PC-3 (cell line): ENCODE results near the genes STT3A and CHEK1.

- RAMPAGE, long total RNA: no peak
Observed at GRCh38 chr11:124877131-124878182, 12.2 kb downstream of the ROBO3 start.

DNA sequence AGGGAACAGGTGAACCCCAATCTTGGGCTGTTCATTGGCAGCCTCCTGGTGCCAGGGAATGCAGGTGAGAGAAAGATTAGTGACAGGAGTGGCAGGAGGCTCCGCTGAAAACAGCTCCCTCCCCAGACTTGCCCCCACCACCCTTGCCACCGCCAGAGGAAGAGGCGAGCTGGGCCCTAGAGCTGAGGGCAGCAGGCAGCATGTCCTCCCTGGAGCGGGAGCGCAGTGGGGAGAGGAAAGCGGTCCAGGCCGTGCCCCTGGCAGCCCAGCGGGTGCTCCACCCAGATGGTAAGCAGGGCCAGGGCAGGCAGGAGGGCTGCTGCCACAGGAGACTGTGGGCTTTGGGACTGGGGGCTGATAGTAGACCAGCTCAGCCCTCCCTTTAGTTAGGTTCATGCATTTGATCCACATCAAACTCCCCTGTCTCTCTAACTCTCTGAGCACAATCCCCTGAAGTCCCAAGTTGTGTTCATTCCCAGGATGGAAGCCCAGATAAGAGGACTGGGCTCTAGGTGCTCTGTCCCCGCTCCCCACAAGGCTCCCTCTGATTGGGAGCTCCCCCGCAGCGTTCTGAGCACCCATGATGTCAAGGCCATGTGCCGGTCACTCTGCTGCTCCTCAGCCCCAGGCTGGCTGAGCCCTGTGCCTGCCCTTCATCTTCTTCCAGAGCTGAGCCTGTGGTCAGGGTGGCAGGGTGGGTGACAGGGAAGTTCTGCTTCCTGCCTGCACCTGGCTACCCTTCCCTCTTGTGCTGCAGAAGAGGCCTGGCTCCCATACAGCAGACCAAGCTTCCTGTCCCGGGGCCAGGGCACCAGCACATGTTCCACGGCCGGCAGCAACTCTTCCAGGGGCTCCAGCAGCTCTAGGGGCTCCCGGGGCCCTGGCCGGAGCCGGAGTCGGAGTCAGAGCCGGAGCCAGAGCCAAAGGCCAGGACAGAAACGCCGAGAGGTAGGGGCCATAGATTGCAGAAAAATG lies 14.7 kb downstream of the ROBO3 start:
- RAMPAGE, long total RNA: no peak

- RAMPAGE, long total RNA: no peak
Observed at GRCh38 chr11:125086629-125087131, 23.6 kb downstream of the SLC37A2 start.

- RAMPAGE, long total RNA: no peak
Observed at GRCh38 chr11:125110679-125110887, 843 bp downstream of the TMEM218 start.

DNA sequence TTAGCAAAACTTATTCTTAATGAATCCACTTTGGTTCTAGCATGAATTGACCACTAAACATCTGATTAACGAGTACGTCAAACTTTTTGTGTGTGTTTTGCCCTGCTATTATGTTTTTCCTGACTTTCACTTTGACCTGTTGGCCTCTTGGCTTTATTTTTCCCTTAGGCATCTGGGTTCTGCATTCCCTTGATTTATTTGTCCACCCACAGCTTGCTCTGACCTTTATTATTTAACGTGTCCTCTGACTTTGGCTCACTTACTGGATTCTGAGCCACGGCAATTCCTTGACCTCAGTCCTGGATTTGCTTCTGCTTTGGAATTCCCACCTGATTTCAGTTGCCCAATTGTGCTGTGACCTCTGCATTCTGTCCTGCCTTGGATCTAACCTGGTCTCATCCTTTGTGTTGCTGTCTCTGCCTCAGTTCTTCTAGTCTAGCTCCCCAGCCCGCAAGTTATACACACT lies 12.1 kb upstream of the TMEM218 start:
- RAMPAGE, long total RNA: no peak

- RAMPAGE, long total RNA: no peak
Observed at GRCh38 chr11:125166263-125167140, 2.0 kb downstream of the PKNOX2 start.

DNA sequence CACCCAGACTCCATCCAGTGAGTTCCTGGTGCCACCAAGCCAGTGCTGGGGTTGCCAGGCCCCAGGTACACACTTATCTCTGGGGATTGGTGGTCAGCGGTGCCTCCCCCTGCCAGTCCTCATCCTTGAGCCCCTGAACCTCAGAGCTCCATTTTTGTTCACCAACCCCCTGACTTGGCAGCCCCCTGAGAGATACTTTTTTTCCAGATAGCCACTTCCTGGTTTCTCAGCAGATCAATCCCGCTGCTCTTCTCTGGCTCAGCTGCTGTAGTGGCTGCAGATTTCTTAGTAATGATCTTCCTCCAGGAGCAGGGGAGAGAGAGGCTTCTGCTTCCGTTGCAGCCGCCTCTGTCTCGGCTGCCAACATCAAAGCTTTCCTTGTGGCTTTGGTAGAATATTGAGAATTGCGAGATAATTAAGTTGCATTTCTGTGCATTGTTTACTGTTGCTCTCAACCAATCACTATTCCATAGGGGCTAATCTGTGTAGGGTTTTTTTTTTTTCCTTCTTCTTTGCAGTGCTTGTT lies 92.0 kb downstream of the PKNOX2 start:
- RAMPAGE, long total RNA: no peak

- RAMPAGE, long total RNA: start-site peak on the plus strand at chr11:125592842-125592890, 230 and 815 reads in 2 replicates
Observed at GRCh38 chr11:125592786-125593865, at the start of gene STT3A. STT3A (plus strand) TSS chr11:125592852.

GRCh38 chr11:125624968-125626033 lies at the start of gene CHEK1:
CHEK1 (plus strand) TSS chr11:125625163.
- RAMPAGE, long total RNA: no peak

DNA sequence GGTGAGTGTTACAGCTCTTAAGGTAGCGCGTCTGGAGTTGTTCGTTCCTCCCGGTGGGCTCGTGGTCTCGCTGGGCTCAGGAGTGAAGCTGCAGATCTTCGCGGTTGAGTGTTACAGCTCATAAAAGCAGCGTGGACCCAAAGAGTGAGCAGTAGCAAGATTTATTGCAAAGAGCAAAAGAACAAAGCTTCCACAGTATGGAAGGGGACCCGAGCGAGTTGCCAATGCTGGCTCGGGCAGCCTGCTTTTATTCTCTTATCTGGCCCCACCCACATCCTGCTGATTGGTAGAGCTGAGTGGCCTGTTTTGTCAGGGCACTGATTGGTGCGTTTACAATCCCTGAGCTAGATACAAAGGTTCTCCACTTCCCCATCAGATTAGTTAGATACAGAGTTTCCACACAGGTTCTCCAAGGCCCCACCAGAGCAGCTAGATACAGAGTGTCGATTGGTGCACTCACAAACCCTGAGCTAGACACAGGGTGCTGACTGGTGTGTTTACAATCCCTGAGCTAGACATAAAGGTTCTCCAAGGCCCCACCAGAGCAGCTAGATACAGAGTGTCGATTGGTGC lies 23.4 kb upstream of the ACRV1 start:
- RAMPAGE, long total RNA: no peak

- RAMPAGE, long total RNA: no peak
Observed at GRCh38 chr11:125925249-125925765, 20.5 kb upstream of the VSIG10L2 start.

GRCh38 chr11:125957127-125957762 lies 11.4 kb downstream of the VSIG10L2 start:
- RAMPAGE, long total RNA: no peak

GRCh38 chr11:126067908-126068107 lies 5.1 kb upstream of the CDON start:
- RAMPAGE, long total RNA: no peak

DNA sequence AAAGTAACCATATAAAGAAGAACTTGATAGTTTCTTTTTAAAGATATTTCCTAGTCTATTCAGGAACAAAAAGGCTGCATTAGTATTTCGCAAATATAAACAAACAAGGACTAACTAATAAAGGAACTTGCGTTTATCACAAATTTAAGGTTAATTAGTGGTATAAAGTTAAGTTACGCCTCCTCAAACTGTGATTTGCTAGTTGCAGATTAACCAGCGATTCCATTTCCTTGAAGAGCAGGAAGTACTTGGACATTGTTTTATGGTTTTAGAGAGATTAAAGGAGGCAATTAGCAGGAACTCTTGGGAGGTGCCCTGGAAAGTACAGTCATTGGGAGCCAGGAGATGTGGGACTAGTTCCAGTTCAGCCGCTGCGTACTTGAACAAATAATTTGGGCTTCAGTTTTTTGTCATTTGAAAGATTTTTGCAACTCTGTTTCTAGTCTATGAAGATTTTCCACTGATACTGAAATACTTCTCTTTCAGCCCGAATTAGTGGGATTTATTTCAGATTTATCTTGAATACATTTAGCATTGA lies 3.2 kb downstream of the FAM118B start:
- RAMPAGE, long total RNA: no peak

DNA sequence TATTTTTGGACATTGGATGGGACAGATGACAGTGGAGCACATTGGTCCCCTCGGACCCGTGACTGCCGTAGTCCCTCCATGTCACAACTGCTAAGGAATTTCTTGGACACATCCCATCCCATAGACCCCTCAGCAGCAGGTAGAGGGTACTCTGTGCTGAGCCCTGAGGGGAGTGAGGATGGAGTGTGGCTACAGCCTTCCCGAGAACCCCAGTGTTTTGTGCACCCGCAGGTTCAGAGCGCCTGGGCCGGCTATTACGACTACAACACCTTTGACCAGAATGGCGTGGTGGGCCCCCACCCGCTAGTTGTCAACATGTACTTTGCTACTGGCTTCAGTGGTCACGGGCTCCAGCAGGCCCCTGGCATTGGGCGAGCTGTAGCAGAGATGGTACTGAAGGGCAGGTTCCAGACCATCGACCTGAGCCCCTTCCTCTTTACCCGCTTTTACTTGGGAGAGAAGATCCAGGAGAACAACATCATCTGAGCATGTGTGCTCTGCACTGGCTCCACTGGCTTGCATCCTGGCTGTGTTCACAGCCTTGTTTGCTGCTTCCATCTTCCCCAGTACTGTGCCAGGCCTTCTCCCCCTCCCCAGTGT lies 5.6 kb upstream of the TIRAP start:
- RAMPAGE, long total RNA: no peak

DNA sequence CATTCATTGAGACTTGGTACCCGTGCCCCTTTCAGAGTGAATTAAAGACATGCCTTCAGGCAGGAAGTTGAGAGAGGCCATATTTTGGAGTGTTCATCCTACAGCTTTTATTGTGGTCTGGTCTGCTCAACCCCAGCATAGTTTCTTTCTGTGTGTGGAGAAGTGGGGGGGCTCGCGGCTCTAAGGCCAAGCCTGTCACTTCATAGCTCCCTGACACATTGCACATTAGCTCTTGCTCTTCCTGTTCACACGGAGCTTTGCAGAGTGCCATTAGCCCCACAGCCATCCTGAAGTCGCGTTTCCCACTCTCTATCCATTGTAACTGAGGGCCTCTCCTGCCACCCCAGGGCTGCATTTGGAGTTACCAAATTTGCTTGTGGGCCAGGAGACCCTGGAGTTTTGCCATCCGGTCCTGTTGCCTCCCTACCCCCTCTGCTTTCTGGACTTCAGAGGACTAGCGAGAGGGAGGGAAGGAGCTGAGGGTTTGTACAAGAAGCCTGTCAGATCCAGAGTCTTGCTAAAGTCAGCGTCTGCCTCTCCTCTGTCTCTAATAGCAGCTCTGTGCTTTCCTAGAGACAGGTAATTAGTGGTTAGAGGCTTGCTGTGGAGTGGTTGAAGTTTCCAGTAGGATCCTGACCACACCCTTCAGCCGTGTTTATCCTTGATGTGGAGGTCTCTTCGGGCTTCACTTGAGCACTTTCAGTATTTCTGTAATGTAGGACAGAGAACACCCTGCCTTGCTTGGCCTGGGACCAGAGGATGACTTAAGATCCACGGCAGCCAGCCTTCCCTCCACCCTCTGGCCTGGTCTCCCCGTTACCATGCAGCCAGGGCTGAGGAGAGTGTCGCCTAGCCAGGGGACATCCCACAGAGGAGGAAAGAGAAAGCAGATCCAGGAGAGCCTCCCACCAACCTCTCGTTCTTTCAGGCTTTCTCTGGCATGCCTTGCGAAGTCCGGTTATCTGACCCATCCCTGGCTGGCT lies 14.1 kb downstream of the DCPS start:
- RAMPAGE, long total RNA: no peak

GRCh38 chr11:126339168-126339553 lies 16.3 kb upstream of the ST3GAL4 start:
- RAMPAGE, long total RNA: no peak

GRCh38 chr11:126358119-126358768 lies 2.8 kb downstream of the ST3GAL4 start:
- RAMPAGE, long total RNA: no peak

GRCh38 chr11:126407886-126408984 lies 52.7 kb downstream of the ST3GAL4 start:
- RAMPAGE, long total RNA: no peak

- RAMPAGE, long total RNA: no peak
Observed at GRCh38 chr11:126433463-126433862, 78.0 kb downstream of the ST3GAL4 start.